Zone of skin (tissue), 1 donor: ENCODE results near the genes NME4, PIGQ and RHBDL1.

DNA sequence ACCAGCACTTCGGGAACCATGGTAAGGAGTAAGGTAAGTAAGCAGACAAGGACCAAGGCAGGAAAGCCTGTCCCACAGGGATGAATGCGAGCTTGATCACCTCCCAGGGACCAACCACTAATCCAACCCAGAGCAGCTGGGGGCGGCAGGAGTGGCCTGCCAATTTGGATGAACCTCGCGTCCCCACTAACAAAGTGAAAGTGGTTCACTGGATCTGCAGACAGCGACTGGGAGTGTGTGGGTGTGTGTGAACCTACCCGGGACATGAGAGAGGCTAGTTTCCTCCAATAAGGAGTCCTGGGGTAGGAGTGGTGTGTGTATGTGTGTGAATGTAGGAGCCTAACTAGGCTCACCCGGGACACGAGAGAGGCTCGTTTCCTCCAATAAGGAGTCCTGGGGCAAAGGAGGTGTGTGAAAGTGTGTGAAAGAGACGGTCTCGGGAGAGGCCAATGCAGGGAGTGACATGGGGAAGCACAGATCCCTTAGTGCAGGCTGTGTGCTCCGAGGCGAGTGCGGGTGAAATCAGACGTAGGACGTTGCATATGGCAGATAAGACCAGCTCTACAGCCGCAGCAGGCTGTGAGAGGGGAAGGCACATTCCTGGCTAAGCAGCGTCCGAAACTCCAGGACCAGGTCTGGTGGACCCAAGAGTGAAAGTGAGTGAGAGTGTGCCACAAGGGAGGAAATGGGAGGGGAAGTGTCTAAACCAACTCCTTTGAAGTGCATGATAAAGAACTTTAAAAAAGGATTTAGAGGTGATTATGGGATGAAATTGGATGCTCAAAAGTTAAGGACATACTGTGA lies 11.5 kb downstream of the POLR3K start:
- RRBS, result 67% methylated on average over 1 of the region's 20 CpGs

DNA sequence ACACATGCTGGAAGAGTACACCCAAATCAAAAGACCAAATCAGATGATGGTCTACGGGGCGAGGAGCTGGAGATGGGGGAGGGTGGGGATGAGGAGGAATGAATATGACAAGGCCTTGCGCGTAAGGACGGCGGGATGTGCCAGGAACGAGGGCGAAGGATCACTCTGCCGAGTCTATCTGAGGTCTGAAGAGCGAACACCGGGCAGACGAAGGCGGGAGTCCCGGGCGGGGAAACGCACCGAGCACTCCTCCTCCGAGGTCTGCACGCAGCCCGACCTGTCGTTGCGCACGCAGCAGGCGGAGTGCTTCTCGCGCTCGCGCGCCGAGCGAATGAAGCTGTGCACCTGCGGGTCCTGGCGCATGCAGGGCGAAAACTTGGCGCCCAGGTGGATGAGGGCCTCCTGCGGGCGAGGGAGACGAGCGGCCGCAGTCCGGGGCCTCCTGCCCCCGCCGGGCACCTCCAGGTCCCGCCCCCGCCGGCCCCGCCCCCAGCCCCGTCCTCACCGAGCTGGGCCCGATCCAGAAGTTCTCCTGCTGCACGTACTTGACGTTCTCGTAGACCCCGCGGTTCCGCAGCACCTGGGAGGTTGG lies 7.3 kb downstream of the SNRNP25 start:
- RRBS, result no CpG with 5 or more reads among the region's 56 CpGs

- RRBS, result 41% methylated on average over 18 of the region's 79 CpGs
Observed at GRCh38 chr16:324280-325656, 27.8 kb downstream of the AXIN1 start.

DNA sequence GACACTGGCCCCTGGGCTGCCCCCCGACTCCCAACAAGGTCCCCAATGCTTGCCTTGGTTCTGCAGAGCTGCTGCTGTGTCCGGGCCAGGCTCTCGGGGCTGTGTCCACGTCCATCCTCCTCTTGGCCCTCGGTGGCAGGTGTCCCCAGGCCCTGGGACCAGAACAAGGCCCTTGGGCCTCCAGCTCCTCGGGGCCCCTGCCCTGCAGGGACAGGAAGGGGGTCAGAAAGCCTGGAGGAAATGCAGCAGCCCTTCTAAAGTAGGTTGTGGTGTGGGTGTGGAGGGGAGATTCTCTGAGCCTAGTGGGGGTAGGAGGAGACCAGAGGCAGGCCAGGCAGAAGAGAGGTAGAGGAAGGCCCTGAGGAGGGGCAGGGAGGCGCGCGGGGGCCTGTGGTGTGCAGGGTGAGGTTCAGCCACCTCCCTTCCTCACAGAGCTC lies 2.5 kb upstream of the AXIN1 start:
- RRBS, result no CpG with 5 or more reads among the region's 9 CpGs

GRCh38 chr16:386543-387377 lies 5.0 kb upstream of the PGAP6 start:
- RRBS, result no CpG with 5 or more reads among the region's 22 CpGs

DNA sequence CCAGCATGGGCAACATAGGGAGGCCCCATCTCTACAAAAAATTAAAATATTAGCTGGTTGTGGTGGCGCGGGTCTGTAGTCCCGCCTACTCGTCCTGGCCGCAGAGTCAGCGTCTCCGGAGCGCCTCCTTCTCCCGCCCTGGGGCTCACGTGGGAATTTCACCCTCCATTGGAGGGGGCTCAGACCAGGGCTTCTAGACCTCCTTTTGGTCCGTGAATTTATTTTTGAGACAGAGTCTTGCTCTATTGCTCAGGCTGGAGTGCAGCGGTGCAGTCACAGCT lies 457 bp upstream of the NME4 start:
- RRBS, result no CpG with 5 or more reads among the region's 12 CpGs

- RRBS, result 2% methylated on average over 49 of the region's 116 CpGs
Observed at GRCh38 chr16:396883-398014, at the start of gene NME4. Gene NME4, plus strand, starts transcription at chr16:397199.

DNA sequence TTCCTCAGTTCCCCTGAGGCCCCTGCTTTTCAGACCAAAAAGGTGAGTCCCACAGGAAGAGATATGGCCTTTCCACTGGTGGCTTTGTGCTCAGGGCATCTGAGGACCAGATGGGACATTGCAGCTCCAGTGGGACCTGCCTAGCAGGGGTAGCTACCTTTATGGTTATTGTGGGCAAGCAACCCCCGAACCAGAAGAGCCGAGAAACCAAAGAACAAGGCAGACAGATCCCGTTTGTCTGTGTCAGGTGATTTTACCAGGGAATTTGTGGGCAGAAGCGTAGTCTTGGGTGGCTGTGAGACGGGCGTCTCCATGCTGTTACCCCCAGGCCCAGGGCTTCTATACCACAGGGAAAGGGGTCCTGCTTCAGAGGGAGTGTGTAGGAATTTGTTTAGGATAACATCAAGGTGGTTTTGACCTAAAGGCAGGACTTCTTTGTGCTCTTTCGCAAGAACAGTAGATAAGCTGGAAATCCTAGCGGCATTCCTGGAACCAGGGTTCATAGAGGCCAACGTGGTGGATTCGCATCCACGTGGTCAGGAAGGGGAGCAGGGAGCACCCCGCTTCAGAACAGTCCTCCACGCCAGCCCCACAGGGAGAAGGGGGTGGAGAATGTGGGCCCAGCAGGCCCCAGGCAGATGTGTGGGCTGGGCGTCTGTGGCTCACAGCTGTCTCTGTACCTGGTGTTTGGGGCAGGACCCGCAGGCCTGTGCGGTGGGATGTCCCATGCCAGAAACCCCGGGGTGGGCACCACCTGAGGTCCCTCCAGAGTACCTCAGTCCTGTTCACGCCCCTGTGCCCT lies 3.9 kb downstream of the DECR2 start:
- RRBS, result no CpG with 5 or more reads among the region's 18 CpGs

GRCh38 chr16:424811-425240 lies 623 bp upstream of the RAB11FIP3 start:
- RRBS, result under 1% methylated on average over 5 of the region's 40 CpGs

GRCh38 chr16:426102-426306 lies 555 bp downstream of the RAB11FIP3 start:
- RRBS, result 2% methylated on average over 21 of the region's 33 CpGs

- RRBS, result no CpG with 5 or more reads among the region's 18 CpGs
Observed at GRCh38 chr16:457688-458463, 32.4 kb downstream of the RAB11FIP3 start.

- RRBS, result 2% methylated on average over 62 of the region's 98 CpGs
Observed at GRCh38 chr16:569325-570496, at the start of gene PIGQ. Gene PIGQ, plus strand, starts transcription at chr16:569968.

DNA sequence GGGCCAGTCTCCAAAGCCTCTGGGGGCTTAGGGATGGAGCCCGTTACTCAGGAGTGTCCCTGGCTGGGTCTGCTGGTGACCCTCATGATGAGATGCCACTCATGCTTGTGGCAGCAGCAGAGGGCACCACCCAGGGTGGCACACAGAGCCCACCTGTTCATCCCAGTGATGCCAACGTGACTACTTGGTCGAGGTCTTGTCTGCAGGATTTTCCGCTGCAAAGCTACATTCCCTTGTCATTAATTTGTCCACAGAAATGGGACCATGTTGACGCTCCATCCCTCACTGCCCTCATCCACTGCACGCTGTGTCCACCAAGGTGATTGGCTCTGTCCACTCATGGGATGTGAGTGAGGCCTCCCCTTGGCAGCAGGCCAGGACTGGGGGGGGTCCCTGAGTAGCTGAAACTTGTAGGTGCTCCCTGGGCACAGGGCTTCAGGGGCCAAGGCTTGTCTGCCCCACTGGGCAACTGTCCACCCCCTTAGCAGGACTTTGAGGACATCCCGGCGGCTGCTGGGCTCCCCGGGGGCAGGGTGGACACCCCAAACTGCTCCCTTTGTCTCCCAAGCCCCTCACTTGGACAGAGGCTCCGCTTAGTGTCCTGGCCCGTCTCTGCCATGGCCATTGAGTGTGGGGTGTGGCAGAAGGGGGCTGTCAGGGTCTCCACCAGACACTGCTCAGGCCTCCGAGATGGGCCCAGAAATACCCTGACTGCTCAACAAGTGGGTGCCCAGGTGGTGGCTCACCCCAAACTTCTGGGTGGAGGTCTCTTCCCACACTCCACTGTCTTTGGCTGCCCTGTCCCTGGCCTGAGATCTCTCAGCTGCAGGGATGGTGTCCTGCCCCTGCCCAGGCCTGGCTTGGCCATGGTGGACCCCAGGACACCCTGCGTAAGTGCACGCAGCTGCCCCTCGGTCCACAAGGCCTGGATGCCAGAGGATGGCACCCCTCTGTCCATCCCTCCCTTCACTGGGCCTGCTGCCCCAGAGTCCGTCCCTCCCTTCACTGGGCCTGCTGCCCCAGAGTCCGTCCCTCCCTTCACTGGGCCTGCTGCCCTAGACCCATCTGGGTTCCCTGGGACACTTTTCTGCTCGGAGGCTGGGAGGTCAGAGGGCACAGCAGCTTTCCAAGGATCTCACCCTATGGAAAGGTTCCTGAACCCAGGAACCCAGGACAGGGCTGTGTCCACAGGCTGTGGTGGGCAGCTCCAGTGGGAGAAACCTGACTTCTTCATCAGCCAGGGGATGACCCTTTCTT lies 3.0 kb upstream of the RAB40C start:
- RRBS, result no CpG with 5 or more reads among the region's 18 CpGs

DNA sequence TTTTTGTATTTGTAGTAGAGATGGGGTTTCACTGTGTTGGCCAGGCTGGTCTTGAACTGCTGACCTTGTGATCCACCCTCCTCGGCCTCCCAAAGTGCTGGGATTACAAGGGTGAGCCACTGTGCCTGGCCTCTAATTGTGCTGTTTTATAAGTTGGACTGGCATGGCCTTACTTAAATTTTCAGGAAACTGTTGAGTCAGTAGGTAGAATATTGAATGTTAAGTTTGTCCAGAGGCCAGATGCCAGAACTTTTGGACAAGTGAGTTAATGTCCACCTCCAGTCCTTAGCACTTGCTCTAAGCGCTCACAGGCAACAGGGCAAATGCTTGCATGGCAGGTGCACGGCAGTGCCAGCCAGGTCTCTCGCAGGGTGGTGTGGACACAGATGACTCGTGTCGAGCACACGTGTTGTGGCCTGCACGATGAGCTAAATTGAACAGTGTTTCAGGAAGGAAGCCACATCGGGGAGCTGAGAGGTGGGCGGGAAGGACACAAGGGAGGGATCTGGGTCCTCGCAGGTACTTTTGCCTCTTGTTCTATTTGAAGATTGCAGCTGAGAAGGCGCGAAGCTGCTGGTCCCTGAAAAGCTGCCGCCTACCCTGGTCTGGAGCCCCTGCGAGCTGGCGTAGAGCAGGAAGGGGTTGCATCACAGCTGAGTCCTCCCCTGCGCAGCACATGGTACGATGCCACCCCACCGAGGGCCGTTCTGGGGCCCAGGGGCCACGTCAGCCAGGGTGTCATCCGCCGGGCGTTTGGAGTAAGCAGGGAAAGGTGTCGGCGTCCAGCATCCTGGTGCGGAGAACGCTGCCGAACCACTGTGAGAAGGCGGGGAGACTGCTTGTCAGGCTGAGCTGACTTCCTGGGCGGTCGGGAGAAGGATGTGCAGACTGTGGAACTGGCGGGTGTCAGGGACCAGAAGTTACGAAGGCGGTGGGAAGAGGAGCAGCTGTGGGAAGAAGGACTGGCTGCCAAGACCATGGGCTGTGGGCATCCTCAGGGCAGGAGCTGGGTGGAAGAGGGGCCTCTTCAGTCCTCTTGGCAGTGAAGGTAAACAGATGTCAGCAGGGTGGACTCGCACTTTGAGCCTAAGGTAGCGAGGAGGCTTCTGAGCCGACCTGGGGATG lies 6.3 kb downstream of the RAB40C start:
- RRBS, result no CpG with 5 or more reads among the region's 38 CpGs

DNA sequence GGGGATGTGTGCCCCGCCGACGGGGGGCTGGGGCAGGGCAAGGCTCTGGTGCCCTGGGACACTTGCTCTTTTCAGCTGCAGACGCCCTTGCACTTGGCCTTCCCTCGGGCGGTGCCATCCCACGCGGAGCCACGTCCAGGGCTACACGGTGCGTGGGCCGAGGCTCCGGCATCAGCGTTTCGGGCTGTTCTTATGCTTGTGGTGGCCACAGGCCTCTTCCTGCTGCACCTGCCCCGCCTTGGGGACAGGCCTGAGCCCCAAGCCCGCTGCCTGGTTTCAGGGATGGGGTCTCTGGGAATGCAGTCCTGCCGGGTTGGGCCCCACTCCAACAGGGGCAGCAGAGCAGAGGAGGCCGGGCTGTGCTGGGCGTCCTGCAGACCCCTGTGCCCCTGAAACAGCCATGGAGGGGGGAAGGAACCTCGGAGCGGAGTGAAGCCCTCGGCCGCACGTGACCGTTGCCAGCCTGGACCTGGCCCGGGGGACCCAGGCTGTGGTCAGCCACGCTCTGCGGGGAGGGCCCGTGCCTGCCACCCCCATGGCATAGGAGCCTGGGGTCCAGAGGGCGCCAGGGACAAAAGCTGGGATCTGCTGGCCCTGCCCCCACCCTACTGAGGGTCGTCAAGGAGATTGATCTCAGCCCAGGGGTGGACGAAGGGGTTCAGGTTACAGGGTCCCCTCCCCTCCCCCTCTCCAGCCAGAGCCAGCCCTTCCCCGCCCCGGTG lies 464 bp upstream of the WFIKKN1 start:
- RRBS, result 38% methylated on average over 3 of the region's 35 CpGs

- RRBS, result 95% methylated on average over 2 of the region's 20 CpGs
Observed at GRCh38 chr16:634089-634757, 1.9 kb downstream of the METTL26 start.

GRCh38 chr16:635489-635839 lies 641 bp downstream of the METTL26 start:
- RRBS, result no CpG with 5 or more reads among the region's 19 CpGs

DNA sequence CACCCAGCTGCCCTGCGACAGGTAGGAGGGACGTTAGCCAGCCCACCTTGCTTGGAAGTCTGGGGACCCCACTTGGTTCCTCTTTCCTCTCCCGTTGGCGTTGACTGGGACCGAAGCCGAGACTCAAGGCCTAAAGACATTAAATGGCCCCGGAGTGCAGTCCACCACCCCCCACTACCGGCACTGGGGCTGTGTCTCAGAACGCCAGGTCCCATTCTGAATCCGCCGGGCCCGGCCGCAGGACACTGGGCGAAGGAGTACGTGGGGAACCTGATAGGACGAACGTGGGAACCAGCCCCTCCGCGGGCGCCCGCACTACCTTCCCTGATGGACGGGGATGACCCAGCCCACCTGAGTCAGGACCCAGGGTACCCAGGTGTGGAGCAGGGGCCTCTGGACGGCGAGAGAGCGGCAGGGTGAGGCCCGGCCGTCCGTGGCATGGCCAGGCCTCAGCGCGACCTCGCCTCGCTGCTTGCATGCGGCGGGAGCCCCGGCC lies 513 bp upstream of the WDR90 start:
- RRBS, result 2% methylated on average over 12 of the region's 35 CpGs

GRCh38 chr16:675397-676193 lies at the start of gene RHBDL1:
Gene RHBDL1, plus strand, starts transcription at chr16:675671.
- RRBS, result 3% methylated on average over 18 of the region's 70 CpGs

GRCh38 chr16:693624-694701 lies 3.8 kb upstream of the WDR24 start:
- RRBS, result 2% methylated on average over 42 of the region's 96 CpGs